Hair follicular keratinocyte (primary cell): ENCODE measurements around a stretch of chr20.

- RAMPAGE, long total RNA, result no peak
These were observed 1.0 kb upstream of the SOX18 start for GRCh38 chr20:64050378-64050911.

DNA sequence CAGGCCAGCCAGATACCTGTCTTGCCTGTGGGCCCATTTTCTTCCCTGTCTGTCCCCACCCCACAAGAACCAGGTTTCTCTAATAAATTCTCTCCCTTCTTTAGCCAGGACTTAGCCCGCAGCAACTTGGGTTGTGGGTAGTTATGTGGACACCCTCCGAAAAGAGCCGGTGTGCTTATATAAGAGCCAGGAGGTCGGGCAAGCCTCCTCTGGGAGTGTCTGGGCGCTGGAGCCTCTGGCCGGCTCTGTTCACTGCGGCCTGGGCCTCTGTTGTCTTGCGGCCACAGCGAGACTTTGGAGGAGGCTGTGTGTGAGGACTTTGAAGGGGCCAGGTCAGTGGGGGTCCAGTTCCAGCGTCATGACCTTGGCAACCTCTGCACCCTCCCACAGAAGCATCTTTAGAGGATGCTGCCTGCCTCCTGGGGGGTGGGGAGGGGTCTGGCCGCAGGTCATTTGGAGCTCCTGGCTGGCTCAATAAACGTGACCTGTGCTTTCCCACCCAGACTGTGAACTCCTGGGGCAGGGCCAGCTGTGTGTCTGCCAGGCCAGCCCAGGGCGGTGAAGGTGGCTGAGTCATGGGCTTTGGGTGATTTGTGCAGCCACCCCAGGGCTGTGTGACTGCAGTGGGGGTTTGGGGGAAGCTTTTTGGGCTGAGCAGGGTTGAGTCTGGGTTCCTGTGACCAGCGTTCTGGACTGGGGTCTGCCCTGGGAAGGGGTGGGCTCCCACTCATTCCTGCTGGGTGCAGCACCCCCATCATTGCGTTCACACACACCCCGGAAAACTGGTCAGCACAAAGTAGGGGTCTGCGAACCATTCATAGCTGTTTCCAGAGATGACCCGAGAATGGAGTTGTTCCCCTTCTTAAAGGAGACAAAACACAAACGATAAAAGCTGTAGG lies 1.3 kb downstream of the TCEA2 start:
- RAMPAGE, long total RNA, result no peak

DNA sequence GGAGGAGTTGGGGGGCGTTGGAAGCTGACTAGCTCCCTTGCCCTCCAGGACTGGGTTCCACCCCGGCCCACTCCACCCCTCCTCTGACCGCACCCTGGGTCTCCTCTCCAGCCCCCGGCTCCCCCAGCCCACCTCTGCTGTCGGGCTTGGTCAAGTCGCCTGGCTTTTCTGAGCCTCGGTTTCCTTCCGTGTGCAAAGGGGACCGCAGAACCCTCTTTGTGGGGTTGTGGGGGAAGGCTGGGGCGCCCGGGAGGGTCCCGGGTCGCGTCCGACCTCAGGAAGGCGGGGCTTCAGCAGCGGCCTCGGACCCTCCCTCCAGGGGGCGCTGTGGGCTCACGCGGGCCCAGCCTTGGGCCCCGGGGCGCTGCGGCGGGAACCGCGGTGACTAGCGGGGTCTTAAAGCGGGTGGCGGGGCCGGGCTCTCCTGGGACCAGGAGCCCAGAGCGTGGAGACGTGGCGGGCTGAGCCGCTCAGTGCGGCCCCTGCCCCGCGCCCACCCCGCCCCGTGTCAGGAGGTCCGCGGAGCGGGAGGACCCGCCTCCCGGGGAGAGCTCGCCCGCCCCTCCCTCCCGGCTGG lies 5.4 kb downstream of the NPBWR2 start:
- RAMPAGE, long total RNA, result no peak

GRCh38 chr20:64233662-64234159 lies 21.8 kb upstream of the PCMTD2 start:
- RAMPAGE, long total RNA, result no peak

GRCh38 chr20:64273591-64273905 lies 18.0 kb downstream of the PCMTD2 start:
- RAMPAGE, long total RNA, result no peak